Pericardium (tissue), 1 donor: Measurements from ENCODE around the genes FFAR4, HELLS and ACSM6.

DNA sequence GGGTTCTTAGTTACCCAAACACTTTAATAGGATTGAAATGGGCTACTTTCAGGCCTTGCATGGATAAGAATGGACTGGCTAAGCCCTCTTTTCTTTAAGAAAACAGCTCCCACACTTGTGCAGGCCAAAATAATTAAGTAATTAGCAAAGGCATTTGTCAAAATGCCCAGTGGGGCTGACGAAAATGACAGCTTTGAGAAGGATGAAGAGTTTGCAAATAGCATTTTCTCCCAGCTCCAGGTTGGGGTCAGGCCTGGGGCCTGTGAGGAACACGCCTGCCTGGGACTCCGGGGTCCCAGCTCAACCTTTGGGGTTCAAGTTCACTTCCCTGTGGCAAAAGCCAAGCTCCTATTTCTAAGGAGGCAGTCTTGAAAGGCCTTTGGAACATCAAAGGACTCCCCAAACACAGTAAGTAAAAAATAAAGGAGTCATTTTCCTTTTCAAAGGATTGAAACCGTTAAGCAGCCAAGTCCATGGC lies 201.0 kb downstream of the MYOF start:
- RRBS, result no CpG with 5 or more reads among the region's 4 CpGs

DNA sequence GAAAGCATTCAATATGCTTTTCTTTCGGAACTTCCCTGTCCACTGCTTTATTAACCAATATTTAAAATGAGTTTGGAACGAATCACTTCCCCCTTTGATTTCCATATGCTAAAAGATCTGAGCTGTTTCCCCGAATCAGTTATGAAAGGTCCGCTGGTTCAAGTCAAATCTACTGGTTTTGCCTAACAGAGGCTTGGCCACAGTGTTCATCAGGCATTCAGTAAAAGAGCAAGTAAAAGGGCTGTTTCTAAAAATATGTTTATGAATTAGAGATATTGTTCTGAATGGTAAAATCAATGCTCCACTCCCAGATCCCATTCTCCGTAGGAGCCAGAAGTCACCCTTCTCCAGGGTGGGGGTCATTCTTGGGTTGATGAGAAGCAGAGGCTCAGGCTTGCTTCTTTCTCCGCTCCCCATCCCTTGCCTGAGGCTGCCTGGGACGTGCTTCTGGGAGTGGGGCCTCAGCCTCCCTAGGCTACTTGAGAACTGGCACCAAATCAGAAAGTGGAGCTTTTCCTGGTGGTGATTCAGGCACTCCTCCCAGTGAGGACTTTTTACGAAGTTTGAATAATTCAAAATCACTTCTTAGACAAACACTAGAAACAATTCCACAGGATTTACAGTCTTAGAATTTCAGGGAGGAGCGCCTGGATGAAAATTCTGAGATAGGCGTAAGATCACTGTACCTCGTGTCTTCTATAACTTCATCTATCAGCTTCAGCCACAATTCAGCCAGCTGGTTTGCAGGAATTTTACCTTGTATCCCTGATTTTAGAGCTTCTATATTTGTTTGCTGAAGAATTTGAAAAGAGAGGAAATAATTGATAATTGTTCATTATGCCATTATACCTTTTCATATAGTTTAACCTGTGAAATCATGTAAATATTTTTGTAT lies 105.2 kb downstream of the MYOF start:
- RRBS, result no CpG with 5 or more reads among the region's 11 CpGs

DNA sequence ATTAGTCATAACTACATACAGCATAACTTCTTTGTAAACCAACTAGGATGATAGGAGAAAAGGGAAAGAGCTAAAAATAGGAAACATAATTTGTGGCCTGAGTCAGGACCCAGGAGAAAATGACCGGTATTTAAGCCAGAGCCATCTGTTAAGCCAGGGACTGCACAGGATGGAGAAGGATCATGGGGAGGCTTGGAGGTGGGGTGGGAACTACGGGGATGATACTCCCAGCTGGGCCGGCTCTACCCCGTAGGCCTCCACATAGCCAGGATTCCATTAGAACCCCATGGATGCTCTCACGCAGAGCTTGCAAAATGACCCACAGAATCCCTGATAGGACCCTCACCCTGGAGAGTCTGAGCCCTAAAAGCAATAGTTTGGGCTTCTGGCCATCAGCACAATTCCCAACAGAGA lies 98.5 kb downstream of the MYOF start:
- RRBS, result no CpG with 5 or more reads among the region's 5 CpGs

DNA sequence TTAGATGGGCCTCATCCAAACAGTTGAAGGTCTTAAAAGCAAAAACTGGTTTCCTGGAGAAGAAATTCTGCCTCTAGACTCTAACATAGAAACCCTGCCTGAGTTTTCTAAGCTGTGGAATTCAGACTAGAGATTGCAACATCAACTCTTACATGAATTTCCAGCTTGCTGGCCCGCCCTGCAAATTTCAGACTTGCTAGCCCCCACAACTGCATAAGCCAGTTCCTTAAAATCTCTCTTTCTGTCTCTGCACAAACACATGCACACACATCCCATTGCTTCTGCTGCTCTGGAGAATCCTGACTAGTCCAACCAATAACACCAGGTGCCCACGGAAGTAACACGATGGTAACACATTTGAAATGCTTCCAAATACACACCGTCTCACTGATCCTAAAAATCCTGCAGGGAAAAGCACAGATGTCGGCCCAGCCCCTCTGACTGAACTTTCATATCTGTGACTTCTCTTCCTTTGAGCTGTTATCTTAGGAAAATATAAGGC lies 18.0 kb downstream of the MYOF start:
- RRBS, result no CpG with 5 or more reads among the region's 5 CpGs

DNA sequence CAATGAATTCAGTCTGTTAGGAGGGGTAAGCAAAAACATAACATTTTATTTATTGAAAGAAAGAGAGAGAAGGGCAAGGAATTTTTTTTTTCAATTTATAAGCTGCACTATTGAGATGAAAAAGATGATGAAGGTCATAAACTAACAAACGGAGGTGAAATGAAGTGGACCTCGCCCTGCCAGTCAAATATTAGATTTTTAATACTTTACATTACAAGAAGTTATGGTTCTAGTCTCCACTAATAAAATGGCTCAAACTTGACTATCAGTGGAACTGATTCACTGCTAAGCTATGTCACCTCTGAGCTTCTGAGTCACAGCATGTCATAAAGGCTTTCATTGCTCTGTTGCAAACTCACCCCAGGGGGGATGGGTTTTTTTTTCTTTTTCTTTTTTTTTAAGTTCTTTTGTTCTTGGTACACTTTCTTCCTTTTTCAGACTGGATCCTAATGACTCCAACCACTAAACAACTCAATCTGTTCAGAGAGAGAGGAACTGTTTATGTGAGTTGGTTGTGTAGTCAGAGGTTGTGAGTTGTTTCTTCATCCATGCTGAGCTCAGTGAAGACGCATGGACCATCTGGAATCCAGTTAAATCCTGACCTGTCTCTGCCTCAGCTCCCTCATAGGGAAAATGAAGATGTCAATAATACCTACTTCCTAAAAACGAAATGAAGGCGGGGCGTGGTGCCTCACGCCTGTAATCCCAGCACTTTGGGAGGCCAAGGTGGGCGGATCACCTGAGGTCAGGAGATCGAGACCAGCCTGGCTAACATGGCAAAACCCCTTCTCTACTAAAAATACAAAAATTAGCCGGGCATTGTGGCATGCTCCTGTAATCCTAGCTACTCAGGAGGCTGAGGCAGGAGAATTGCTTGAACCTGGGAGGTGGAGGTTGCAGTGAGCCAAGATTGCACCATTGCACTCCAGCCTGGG lies 10.9 kb downstream of the MYOF start:
- RRBS, result no CpG with 5 or more reads among the region's 10 CpGs

- RRBS, result no CpG with 5 or more reads among the region's 5 CpGs
Measured at GRCh38 chr10:93475683-93476189, 6.4 kb downstream of the MYOF start.

DNA sequence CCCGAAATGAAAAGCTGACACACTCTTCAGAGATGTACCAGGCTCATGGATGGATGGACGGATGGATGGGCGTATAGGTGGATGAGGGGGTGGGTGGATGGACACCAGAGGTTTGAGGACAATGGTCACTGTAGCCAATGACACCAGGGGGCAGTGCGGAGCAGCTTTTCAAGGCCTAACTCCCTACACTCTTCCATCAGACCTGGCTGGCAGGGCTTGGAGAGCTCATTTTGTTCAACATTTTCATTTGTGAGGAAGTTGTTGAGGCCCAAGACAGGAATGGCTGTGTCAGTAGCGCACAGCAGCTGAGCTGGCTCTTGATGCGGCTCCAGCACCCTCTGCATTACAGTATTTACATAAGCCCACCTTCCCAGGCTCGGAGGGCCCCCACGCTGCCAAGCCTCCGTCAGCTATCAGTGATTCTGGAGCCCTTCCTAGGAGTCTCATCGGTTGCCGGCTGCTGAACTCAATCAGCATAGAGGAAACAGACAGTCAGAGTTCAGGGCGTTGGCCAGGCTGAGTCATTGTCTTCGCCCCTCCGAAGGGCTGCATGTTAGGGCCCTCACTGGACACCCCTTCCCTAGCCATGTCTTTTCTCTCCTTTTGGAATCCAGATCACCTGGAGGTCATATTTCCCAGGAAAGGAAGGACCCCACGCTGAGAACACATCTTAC lies 11.5 kb upstream of the FFAR4 start:
- RRBS, result no CpG with 5 or more reads among the region's 15 CpGs

- RRBS, result 2% methylated on average over 11 of the region's 86 CpGs
Measured at GRCh38 chr10:93566440-93567280, at the start of gene FFAR4. Gene FFAR4, plus strand, starts transcription at chr10:93566665.

DNA sequence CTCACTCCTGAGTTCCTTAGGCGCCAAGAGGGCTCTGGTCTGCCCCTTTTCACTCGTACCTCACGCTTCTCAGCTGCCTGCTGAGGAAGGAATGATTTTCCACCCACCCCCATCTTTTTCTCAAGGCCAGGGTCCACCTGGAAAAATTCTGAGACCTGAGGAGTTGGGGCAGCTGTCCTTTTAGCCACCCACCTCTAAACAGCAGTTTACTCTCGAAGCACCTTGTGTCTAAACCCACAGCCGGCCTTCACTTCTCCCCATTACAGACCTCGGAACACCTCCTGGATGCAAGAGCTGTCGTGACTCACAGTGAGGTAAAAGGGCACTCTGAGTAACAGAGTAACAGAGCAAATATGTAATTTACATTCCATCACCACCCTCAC lies 12.4 kb downstream of the FFAR4 start:
- RRBS, result no CpG with 5 or more reads among the region's 7 CpGs

DNA sequence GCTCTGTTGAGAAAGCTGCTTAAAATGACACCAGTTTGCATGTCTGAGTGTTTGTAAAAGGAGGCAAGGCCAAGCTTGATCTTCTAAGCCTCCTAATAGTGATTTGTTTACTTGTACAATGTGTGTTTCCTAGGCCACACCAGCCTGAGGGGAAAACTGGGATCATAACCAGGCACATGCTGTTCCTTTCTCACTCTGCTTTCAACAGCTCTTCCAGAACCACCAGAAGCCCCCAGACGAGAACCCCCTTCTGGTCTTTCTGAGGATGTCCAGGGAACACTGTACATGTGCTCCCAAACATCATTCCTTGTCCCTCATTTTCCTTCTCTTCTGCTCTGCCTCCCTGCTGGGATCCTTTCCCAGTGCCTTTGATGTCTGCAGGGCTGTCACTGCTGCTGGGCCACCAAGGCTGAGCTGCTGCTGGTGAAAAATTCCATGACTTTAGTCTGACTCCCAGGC lies 4.0 kb upstream of the LGI1 start:
- RRBS, result no CpG with 5 or more reads among the region's 1 CpG

DNA sequence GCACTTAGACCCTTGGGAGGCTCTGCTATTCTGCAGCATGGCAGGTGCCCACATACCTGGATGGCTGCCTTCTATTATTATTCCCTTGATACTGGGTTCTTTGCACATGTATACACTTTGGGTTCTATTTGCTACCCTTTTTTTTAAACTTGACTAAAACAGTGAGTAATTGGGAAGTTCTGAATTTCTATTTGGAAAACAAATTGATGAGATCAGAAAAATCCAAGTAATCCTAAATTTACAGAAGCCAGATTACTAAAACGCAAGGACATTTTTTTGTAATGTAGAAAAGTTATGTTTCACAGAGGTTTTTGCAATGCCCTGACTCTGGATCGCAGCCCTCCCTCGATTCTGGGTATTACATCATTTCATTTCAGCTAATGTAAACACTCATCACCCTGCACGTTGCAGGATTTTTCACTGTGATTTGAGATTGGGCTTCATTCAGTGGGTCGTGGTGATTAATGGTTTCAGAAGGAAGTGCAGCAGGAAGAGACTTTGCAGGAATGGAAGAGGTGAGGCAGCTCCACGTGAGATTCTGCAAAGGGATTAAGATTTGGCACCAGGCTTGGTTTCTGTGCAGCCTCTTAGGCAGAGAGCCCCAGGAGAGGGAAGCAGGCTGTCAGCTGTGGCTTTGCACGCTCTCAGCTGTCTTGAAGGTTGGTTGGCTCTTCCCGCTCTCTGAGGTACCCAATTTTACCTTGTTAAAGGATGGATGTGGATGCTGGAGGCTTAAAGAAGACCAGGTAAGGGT lies 95.1 kb downstream of the PLCE1 start:
- RRBS, result no CpG with 5 or more reads among the region's 8 CpGs

DNA sequence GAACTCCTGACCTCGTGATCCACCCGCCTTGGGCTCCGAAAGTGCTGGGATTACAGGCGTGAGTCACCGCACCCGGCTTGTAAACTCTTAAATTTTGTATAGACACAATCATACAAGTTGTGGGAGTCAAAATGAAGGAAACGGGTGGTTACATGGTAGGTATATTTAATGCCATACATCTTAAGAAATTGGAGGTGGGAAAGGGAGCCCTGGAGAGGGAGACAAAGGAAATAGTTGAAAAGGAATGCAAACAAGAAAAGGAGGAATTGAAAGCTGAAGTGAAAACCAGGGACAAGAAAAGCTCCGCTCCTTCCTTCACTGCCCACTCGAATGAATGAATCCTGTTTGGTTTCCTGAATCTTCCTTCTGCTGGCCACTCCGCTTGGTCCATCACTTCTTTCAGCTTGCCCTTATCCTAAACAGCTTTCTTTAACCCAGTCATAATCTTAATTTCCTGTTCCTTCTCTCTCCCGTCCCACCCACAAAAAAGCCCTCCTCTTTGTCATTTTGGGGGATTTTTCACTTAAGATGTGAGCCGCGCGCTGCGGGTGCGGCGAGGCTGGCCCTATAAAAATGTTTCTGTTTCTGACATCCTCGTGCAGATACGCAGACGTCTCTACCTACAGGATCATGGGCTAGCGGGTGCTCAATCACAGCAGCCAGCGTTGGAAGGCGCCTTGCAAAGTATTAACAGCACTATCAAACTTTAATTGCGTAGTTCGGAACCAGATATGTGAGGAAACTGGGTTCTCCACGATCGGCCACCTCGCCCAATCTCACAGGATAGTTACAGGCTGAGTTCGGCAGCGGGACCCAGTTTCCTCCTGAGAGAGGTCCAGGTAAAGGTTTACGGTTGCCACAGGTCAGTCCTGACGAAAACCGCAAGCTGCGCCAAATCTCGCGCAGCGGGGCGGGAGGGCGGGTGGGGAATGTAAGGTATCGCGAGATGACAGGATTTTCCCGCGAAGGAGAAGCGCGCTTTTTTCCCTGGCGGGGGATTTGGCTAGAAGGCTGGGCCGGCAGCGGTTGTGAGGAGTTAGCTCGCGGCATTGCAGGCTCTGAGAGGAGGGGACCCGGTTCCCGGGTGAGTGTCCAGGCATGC lies at the start of gene HELLS:
TSS of gene HELLS (plus strand) at position 965 of the 1,102 bp plus-strand sequence.
- RRBS, result 3% methylated on average over 5 of the region's 52 CpGs

GRCh38 chr10:94774941-94775766 lies 12.7 kb downstream of the CYP2C19 start:
- RRBS, result no CpG with 5 or more reads among the region's 10 CpGs

DNA sequence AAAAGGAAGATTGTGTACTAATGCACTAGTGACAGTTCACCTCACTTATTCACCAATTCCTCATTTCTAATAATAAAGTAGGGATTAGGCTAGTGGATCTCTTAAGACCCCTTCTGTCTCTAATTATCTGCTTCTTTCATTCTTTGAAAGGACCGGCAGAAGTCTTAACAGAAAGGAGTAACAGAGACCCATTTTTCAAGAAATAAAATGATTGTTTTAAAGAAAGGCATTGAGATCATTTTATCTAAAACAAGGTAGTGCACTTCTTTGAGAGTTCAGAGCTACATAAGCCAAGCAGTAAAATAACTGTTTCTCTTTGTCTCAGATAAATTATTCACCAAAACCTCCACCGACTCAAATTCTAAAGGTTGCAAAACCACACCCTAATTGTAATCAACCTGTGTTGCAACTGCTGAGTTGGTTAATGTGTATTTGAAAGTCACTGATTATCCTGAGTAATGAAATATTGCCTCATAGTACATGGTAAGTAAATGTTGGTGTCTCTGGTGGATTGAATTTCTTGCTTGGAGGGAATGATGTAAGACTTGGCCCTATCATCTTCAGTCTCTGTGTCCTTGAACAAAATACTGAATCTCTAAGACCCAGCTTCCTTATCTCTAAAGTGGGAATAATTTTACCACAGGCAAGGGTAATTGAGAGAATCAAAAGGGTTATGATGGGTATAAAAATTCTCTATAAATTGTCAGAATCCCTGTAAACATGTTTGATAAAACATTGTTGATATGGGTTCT lies 35.9 kb upstream of the CYP2C9 start:
- RRBS, result no CpG with 5 or more reads among the region's 2 CpGs

GRCh38 chr10:94936872-94937307 lies 1.6 kb upstream of the CYP2C9 start:
- RRBS, result no CpG with 5 or more reads among the region's 2 CpGs

DNA sequence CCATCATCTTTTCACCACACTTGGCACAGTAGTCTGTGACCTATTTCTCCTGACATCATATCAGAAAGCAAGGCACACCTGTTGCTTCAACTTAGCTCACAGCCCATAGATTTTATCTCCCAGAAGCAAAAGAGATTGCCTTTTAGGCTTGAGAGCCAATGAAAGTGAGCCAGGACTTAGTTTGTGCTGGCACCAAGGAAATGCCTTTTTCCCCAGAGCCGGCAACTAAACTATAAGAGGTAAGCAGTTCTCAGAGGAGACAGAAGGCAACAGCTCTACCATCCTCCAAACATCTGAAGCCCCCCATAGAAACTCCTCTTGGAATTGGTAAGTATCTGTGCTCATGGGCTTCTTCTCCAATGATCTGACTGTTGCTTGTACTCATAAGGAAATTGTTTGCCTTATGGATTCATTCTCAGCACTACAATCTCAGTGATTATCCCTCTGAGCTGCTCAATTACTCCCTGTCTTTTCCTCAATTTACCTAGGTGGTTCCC lies at the start of gene ACSM6:
TSS of gene ACSM6 (plus strand) at position 262 of the 497 bp plus-strand sequence.
- RRBS, result no CpG with 5 or more reads among the region's 1 CpG

DNA sequence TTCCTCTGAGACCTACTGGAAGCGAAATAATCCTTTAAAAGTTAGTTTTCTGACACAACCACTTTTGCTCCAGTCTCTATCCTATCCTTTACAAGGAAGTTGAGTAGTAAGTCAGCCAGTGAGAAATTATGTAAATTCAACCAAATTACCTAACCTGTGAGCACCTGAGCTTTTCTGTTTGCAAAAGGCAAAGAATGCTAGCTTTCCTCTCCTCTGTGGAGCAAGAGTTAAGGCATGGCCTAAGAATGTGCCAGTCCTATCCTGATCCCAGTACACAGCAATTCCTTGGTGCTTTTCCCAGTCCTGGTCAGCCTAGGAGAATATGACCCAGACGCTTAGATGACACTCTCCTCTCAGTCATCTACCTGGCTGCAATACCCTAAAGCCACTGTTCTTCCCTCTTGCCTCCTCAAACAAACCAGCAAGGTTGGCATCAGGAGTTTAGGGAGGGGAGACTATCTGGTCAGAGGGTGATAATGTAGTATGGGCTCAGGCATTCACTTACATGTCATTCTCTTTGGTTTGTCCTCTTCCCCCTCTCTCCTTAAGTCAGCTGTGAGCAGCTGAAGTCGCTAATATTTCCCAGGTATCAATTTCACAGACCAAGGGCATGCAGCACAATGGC lies 4.1 kb downstream of the PDLIM1 start:
- RRBS, result no CpG with 5 or more reads among the region's 3 CpGs

DNA sequence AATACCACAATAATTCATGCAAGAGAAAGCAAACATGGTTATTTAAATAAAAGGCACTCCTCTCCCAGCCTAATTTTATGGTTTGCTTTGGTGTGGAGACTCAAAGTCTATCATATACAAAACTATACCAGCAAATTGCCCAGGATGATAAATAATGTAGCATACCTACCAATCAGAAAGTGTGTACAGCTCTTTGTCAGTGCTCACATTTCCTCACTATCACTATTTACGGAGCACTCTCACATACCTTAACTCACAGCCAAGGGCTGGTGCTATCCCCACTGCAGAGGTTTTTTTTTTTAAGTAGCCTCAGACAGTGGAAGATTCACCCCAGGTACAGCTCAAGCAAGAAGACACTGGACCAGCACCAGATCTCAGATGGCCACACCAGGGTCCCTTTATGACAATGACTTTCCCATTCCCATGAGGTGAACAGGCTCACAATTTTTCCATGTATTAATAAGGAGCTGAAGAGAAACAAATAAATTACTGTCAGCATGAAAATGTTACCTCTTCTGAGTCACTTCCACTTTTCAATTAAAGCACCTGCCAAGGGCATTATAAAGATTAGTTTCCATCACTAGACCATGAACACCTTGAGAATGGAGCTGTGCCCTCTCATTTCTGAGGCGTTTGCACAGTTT lies 2.4 kb downstream of the PDLIM1 start:
- RRBS, result no CpG with 5 or more reads among the region's 2 CpGs

GRCh38 chr10:95346751-95347265 lies 56.0 kb upstream of the PDLIM1 start:
- RRBS, result no CpG with 5 or more reads among the region's 2 CpGs

GRCh38 chr10:95350263-95350861 lies 59.6 kb upstream of the PDLIM1 start:
- RRBS, result no CpG with 5 or more reads among the region's 6 CpGs